BE2C (cell line): ENCODE data around the genes NRXN3, GTF2A1 and SEL1L.

- RRBS: no CpG with 5 or more reads among the region's 3 CpGs
These were observed 20.1 kb downstream of the ALKBH1 start for GRCh38 chr14:77687655-77688178.

- RRBS: no CpG with 5 or more reads among the region's 10 CpGs
These were observed 13.8 kb downstream of the SLIRP start for GRCh38 chr14:77721626-77722110.

GRCh38 chr14:78170233-78170531 lies at the start of gene NRXN3:
Gene NRXN3 (plus strand): TSS chr14:78170373.
- RRBS: no CpG with 5 or more reads among the region's 7 CpGs

- RRBS: no CpG with 5 or more reads among the region's 5 CpGs
These were observed 539.9 kb downstream of the NRXN3 start for GRCh38 chr14:78709722-78710734.

GRCh38 chr14:80628921-80629289 lies 312.6 kb downstream of the CEP128 start:
- RRBS: no CpG with 5 or more reads among the region's 3 CpGs

DNA sequence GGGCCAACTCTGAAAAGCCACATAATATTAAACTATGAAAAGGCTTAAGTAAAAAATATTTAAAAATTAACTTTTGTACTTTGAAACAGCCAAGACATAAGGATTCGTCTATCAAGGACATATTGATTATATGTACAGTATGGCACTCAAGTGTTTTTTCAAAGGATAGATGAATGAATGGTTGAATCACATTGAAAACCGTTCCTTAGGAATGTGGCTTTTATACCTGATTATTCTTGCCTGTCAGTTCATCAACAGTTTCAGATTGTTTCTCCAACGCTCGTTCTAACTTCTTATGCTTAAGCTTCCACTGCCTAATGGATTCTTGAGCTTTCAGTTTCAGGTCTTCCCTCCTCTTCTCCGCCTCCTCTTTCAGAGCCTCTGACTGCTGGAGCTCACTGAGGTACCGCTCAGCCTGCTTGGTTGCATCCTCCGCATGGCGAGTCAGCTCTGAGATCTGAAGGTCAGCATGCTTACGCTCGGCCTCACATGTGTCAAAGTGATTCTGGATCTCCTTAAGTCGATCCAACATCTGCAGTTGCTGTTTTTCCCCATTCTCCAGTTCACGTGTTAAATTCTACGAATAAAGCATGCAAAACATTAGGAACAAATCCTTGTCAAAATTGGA lies 148.9 kb downstream of the CEP128 start:
- RRBS: no CpG with 5 or more reads among the region's 13 CpGs

DNA sequence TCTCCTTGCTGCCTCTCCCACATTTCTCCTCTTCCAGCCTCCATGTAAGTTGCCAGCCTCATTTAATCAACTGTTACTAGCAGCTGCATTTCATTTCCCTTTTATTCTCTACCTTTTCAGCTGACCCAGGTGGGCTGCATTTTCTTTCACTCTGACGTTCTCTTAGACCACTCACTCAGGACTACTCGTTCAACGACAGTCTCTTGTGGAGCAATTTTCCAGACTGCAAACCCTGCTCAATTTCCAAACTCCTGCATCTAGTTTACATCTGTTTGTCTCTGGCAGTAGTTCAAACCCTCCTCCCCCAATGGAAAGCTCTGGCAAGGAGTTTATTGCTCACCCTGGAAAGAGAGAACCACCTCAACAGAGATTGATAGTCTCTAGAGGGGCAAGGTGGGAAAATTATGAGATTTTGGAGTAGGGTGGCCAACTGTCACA lies 130.1 kb downstream of the TSHR start:
- RRBS: no CpG with 5 or more reads among the region's 3 CpGs

DNA sequence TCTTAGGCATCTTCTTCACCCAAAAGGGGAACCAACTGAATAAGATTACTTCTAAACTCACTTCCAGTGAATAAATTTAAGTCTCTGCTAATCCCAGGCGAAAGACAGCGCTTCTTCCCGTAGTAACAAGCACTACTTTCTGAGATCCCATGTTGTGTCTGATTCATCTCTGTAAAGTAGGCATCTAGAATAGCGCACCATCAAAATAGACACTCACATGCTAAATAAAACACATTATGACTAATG lies 15.2 kb downstream of the GTF2A1 start:
- RRBS: no CpG with 5 or more reads among the region's 4 CpGs

GRCh38 chr14:81219994-81221011 lies at the start of gene GTF2A1:
Gene GTF2A1 (minus strand): TSS chr14:81220959.
- RRBS: 1% methylated on average over 36 of the region's 112 CpGs

DNA sequence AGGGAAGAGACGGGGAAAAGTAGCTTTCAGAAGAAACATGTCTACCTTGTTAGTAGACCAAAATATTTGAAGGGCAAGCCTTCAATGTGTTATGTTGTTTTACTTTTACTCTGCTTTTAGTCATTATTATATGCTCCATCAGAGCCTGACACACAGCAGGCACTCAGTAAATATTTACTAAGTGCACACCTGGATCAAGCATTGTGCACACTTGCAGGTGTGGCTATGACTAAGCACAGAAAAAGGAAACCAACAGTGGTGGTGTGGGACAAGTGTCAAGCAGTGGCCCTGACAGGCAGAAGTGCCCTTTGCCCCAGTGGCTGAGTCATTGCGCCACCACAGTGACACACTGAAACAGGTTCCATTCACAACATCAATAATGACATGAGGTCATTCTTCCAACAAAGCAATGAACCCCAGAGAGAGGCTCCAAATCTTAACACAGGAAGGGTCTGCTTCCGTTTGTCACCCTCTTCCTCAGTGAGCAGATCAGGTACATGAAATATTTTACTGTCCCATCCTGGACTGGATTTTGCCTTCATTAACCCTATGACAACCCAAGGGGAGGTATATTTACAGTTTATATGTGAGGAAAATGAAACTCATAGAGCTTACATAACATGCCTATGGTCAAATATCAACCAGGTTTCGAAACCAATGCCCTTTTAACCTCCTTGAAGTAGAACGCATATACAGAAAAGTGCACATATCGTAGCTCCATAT lies 82.6 kb upstream of the GTF2A1 start:
- RRBS: no CpG with 5 or more reads among the region's 6 CpGs

DNA sequence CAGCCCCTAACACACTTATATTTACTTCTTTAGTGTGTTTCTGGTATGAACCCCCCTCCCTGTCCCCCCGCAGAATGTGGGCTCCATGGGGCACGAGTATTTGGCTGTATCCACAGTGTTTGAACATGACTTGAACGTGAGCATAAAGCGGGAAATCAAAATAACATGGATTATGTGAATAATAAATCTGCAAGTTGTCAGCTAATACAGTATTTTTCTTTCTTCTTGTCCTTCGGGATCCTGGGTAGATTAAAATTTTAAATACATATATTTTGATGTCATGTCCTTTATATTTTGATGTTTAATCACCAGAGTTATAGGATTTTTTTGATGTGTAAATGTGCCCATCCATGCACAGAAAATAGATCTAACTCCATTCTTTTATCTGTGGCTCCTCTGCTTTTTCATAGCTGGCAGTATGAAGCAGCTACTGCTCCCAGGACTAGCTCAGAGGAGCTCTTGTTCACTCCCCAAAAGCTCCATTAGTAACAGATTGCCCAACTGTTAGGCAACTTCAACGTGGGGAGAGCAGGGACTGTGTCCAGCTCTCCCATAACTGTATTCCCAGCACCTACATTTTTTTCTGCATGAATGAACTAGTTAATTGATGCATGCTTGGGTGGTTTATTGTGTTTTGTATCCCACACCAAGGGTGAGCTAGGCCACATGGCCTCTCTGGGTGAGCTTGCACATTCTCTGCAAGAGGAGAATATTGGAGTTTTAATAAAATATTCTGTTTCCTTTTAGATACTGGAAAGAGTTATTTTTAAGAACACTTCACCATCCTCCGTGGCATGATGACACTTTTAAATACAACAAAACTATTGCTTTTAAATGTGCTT lies 15.4 kb downstream of the STON2 start:
- RRBS: no CpG with 5 or more reads among the region's 7 CpGs

- RRBS: no CpG with 5 or more reads among the region's 7 CpGs
These were observed 6.8 kb downstream of the STON2 start for GRCh38 chr14:81393278-81393864.

DNA sequence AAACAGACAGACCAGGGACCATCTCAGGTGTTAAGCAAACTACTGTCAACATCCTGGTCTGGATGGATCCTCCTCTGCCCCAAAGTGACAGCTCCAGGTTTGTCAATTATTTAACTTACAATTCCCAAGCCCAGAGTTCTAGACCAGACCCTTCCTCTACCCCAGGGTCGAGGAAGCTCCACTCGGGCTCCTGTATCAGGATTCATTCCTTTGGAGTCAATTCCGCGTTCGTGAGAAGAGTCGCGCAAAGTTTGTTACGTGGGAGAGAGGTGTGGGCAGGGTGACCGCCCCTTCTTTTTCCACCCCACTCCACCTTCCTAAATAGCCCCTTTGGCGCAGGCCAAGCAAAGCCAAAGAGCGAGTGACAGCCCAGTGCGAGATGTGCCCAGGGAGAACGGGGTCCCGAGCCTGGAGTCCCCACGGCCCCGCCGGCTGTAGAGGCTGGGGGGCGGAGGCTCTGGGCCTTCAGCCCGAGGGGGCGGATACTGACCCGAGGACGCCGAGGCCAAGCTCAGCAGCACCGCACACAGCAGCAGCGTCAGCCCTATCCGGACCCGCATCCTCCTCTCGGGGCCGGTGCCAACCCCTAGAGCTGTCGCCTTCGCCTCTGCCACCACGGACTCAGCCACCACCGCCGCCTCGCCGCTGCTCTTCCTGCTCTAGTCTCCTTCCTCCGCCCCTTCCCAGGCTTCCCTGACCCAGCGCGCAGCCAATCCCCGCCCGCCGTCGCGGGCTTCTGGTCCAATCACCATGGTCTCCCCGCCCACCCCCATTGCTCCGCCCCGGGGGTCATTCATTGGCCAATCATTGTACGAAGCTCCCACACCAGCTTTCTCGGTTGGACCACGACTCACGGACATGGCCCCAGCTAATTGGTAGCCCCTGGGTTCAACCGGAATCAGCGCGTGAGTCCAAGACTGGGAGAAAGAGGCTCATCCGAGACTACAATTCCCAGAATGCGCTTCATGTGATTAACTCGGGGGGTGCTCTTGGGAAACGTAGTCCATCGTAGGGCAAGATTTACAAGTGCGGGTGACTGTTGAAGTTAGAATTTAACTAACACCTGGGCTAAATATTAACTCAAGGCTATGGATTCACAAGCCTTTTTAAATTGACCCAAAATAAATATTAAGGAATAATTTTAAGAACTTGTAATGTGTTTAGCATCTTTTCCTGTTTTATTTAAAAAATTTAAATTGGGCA lies at the start of gene SEL1L:
Gene SEL1L, minus strand, starts transcription at position 669 of the 1,203 bp plus-strand sequence.
- RRBS: 1% methylated on average over 3 of the region's 60 CpGs

GRCh38 chr14:85415224-85415743 lies 114.7 kb upstream of the FLRT2 start:
- RRBS: no CpG with 5 or more reads among the region's 10 CpGs

DNA sequence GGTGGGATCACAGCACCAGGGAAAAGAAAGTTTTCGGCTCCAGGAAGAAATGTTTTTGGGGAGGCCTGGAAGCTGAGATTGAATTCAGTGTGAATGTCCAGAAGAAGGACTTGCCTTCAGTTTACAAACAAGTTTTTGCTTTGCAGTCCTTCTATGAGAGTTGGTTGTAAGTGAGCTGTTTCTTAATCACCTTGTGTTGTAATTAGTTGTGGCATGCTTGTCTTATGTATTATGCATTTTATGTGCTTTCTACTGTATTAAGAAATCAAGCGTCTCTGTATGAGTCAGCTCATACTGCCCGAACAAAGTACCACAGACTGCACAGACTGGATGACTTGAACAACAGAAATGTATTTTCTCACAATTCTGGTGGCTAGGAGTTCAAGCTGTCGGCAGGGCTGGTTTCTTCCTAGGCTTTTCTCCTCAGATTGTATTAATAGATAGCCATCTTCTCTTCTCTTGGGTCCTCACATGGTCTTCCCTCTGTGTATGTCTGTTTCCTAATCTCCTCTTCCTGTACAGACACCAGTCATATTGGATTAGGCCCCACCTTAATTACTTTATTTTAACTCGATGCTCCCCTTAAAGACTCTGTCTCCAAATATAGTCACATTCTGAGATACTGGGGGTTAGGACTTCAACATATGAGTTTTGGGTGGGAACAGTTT lies 77.7 kb downstream of the FLRT2 start:
- RRBS: no CpG with 5 or more reads among the region's 5 CpGs

DNA sequence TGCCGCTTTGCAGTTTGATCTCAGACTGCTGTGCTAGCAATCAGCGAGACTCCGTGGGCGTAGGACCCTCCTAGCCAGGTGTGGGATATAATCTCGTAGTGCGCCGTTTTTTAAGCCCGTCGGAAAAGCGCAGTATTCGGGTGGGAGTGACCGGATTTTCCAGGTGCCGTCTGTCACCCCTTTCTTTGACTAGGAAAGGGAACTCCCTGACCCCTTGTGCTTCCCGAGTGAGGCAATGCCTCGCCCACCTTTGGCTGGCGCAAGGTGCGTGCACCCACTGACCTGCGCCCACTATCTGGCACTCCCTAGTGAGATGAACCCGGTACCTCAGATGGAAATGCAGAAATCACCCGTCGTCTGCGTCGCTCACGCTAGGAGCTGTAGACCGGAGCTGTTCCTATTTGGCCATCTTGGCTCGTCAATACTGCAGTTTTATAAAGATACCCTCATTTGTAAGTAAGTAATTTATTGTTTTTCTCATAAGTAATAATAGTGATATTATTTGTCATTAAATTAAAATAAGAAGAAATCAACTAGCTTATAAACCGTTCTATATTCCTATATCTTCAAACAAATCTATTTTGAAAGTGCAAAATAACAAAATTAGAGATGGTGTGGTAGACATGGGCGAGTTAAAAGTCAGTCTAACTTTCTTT lies 550.3 kb downstream of the FLRT2 start:
- RRBS: no CpG with 5 or more reads among the region's 28 CpGs

DNA sequence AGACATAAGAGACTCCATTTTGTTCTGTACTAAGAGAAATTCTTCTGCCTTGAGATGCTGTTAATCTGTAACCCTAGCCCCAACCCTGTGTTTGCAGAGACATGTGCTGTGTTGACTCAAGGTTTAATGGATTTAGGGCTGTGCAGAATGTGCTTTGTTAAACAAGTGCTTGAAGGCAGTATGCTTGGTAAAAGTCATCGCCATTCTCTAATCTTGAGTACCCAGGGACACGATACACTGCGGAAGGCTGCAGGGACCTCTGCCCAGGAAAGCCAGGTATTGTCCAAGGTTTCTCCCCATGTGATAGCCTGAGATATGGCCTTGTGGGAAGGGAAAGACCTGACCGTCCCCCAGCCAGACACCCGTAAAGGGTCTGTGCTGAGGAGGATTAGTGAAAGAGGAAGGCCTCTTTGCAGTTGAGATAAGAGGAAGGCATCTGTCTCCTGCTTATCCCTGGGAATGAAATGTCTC lies 19.5 kb downstream of the GPR65 start:
- RRBS: no CpG with 5 or more reads among the region's 5 CpGs

DNA sequence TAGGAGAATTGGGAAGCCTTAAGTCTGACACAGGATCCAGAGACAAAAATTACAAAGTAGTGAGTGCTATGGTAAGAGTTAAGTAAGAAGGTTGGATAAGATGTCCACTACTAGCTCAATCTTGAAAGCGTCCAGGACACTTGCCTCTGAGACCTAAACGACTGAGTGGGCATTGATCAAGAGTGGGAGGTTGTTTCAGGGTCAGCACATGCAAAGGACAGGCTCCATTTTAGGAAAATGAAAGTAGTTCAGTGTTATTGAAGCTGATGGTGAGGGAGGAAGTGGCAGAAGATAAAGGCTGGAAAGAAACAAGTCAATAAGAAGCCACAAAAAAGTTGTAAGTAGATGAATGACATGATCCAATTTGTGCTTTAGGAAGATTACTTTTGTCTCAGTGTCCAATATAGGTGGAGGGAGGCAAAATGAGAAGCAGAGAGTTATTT lies 21.9 kb downstream of the GPR65 start:
- RRBS: no CpG with 5 or more reads among the region's 2 CpGs

DNA sequence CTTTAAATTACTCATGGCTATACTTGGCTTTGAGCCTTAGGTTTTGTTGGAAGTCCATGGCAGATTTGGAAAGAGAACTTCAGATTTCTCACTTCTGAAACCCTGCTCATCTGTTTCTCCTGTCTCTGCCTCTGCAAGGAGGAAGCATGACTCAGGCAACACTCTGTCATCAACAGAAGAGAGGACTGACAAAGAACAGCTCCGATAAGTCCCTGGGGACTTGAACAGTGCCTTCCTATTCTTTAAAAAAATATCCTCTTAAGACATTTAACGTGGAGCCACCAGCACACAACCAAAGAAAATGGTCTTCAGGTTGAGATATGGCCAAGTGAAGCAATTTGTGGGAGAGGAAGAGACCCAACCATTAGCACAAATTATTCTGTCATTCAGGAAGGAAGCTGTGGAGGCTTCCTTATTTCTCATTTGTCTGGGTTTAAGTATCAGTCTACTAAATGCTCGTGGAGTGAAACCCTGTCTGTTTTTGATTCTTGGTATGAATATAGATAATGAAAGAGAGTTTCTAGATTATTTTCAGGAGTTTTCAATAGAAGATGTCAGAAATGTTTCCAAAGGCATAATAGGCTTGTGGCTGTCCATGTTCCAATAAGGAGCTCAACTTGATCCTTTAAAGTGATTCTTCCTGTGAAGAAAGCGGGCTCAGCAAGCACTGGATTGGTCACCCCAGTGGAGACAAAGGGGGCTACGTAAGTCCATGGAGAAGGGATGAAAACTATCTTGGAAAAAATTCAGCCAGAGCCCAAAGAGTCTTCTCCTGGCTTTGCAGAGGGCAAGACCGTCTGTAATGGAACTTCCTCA lies 125.1 kb downstream of the GPR65 start:
- RRBS: no CpG with 5 or more reads among the region's 6 CpGs

DNA sequence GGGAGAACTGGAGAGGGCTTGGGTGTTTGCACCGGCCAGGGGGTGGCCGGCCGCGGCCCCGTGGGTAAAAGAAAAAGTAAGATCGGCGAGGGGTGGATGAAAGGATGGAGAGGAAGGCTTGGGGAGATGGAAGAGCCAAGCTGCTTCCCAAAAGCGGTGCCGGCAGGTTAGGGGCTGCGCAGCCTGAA lies 202 bp downstream of the KCNK10 start:
- RRBS: no CpG with 5 or more reads among the region's 10 CpGs